Cardiac fibroblast (primary cell): Measurements from ENCODE around the genes KRT9 and CCR10.

- RRBS: no CpG with 5 or more reads among the region's 6 CpGs
Observed at GRCh38 chr17:41522782-41523395, 4.2 kb upstream of the KRT15 start.

- RRBS: no CpG with 5 or more reads among the region's 11 CpGs
Observed at GRCh38 chr17:41571903-41572160, at the start of gene KRT9. Gene KRT9 (minus strand): TSS chr17:41572059.

DNA sequence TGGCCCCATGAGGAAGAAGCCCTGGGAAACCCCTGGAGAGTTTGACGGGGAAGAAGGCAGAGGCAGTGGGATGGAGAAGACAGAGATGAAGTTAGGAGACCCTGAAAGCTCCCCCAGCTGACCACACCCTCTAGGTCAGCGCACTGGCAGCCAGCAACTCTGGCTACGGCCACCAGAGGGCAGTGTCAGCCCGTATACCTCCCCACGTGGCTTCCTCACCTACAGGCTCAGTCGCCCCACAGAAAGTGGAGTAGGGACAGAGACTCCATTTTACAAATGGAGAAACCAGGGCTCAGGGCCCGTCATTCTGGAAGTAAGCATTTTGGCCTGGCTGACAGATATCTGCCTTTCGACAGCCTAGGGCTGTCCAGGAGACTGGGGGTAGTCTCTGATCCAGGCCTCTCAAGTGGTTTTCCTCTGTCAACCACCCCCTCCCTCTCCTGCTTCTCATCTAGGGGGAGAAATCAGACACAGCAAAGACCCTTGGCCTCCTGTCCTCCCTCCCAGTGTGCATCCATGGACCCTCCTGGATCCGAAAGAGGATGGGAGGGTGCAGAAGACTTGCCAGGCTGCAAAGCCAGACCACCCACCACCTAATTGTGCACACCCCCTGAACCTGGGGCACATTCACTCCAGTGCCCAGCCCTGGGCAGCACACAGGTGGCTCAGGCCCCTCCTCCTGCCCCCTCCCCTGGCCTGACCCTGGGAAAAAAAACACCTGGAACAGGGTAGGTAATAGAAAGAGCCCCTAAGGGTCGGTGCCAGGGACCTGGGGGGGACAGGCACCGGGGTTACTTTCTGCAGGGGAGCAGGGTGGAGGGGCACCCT, 3.8 kb upstream of the HAP1 start:
- RRBS: no CpG with 5 or more reads among the region's 11 CpGs

DNA sequence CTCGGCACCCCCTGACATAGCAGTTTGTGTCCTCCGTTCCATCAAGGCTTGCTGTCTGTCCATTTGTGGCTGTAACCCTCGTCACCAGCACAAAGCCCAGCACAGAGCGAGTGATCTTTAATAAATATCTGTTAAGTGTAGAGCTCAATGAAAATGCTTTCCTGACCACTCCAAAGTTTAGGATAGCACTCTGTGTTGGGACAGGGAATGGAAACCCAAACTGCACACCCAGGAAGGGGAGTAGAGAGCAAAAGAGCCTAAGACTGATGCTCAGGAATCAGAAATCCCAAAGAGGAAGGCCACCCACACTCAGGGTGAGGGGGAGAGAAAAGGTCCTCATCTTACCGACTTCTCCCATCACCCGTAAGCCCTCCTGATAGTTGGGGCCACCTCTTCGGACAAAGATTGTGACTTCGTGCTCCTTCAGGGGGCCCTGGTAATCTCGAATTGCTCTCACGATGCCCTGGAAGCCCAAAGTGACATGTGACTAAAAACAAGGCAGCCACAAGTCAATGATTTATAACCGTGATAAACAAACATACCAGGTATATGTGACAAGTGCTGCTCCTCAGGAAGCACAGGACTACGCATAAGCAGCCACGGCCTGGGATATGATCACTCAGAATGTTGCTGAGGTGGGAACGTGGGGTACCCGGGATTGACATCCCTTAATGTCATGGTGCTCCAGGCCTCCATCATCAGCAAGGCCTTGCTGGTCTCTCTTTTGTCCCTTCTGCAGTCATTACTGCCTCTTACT, 17.2 kb downstream of the ACLY start:
- RRBS: no CpG with 5 or more reads among the region's 15 CpGs

DNA sequence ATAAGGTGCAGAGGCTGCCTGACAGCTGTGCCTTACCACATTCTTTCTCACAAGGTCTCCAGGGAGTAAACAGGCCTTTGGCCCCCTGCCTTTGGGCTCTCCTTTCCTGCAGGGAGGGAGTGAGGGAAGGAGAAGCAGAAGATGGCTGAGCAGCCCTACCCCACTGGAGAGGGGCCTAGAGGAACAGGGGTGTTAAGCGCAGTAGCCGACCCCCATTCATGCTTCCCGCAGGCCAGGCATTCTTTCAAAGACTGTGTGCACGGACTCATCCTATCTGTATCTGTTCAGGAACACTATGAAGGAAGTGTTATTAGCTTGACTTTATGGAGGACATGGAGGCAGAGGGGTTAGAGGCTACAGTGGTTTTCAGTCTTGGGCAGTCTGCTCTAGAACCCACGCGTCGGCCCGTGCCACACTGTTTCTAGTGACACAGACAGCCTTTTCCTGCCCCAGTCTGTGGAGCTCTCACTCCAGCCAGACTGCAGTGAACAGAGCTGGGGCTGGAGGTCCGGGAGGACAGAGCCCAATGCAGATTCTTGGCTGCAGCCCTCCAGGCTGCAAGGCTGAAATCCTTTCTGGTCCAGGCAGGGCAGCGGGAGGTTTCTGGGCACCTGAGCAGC, 4.2 kb upstream of the CNP start:
- RRBS: no CpG with 5 or more reads among the region's 10 CpGs

DNA sequence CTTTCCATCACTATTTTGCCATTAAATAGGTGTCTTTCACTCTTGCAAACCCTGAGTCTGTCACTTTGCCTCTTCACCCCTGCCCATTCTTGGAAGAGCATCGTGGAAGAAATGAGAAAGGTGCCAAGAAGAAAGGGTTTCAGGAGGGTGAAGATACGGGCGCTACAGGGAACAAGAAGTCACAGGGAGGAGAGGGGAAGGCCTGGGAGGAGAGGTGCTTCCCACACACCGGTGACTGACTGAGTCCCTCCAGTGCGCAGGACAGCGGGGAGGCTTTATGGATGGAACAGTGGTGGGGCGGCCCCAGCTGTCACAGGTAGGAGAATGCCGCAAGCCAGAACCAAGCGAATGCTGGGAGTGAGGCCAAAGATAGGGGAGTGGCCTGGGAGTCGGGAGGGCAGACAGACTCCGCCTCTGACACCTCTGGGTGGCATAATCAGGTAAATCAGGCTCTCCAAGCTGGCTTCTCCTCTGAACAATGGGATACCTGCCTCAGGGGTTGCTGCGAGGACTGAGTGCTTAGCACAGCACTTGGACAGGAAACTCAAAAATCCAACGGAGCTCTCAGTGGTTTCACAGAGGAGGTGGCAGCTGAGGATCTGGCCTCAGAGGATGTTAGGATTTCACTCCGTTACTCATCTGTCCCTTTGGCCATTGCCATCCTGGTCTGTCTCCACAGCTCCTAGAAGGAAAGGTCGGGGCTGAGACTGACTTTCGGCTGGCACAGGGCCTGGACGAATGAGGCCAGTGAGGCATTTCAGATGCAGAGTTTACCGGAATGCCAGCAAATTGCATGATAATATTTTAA, 788 bp upstream of the CNP start:
- RRBS: no CpG with 5 or more reads among the region's 18 CpGs

DNA sequence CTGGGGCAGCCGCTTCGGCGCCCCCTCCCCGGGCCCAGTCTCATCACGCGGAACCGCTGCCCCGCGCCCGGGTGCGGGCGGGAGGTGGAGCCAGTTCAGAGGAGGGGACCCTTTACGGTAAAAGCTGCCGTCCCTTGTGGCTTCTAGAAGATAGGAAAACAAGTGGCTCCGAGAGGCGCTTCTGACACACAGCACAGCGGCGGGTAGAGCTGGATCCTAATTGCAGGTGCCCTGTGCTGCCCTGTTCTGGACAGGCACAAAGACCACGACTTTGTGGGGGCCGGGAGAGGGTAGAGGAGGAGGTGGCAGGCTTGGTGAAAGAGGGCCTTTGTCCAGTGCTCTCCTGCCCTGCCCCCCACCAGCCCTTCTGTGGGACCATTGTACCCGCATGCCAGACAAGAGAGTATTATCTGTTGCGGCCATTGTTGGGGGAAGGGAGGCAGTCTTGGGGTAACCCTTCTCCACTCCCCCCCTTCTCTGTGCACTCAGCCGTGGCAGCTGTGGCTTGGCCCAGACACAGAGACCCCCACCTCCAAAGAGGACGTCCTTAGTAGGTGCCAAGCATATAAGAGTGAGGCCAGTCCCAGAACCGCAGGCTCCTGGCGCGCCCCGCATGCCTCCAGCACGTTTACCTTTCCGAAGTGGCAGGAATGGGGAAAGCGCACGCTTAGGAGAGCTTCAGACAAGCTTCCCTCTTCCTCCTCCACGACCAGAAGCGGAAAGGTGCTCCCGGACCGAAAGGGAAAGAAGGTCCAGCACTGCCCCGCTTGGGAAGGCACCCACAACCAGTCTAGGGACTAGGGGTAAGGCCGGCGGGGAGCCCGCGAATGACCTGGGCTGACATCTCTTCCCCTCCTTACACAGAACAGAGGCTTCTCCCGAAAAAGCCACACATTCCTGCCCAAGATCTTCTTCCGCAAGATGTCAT, 873 bp downstream of the CNP start:
- RRBS: 22% methylated on average over 14 of the region's 43 CpGs

- RRBS: 3% methylated on average over 15 of the region's 88 CpGs
Observed at GRCh38 chr17:42183524-42184756, 1.3 kb downstream of the HCRT start.

- RRBS: under 1% methylated on average over 22 of the region's 66 CpGs
Observed at GRCh38 chr17:42275311-42276218, 626 bp downstream of the STAT5B start.

DNA sequence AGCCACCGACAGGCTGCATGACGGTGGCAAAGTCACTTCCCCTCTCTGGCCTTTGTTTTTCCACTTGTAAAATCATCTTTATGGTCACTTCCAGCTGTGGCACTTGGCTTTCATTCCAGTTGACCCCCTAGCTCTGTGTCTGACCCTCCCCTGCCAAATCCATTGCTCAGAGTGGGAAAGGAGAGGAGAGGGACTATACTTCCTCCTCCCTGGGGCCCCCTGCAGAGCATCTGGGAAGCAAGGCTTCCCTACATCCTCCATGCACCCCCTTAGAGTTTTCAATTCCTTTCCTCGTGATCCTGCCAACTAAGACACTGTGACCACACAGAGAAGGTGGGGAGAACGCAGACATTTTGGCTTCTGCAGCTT, 1.5 kb upstream of the STAT5A start:
- RRBS: no CpG with 5 or more reads among the region's 4 CpGs

- RRBS: no CpG with 5 or more reads among the region's 8 CpGs
Observed at GRCh38 chr17:42310472-42310636, 22.1 kb downstream of the STAT5A start.

GRCh38 chr17:42407945-42408572, 15.0 kb downstream of the CAVIN1 start:
- RRBS: no CpG with 5 or more reads among the region's 5 CpGs

GRCh38 chr17:42416444-42416947, 6.6 kb downstream of the CAVIN1 start:
- RRBS: no CpG with 5 or more reads among the region's 5 CpGs

- RRBS: 0% methylated on average over 1 of the region's 15 CpGs
Observed at GRCh38 chr17:42421029-42421681, 1.9 kb downstream of the CAVIN1 start.

- RRBS: no CpG with 5 or more reads among the region's 7 CpGs
Observed at GRCh38 chr17:42480340-42481182, 21.9 kb downstream of the ATP6V0A1 start.

- RRBS: 9% methylated on average over 10 of the region's 81 CpGs
Observed at GRCh38 chr17:42679496-42680399, 1.9 kb downstream of the CCR10 start.

DNA sequence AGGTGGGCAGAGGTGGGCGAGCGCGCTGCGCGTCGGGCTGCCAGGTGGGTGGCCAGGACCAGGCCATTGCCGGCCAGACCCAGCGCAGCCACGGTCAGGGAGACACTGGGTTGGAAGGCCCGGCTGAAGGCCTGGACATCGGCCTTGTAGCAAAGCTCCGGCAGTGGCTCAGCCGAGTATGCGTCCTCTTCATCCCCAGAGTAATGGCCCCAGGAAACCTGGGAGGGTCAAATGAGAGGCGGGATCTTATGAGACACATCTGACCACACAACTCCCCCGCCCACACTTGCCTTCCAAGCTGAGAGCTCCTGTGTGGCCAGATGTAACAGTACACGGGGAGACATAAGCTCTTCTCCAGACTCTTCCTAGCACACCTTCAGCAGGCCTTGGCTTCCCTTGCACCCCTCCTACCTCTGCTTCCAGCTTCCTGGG, 1.2 kb downstream of the CCR10 start:
- RRBS: 54% methylated on average over 6 of the region's 17 CpGs

GRCh38 chr17:42681754-42682161, at the start of gene CCR10:
Gene CCR10 (minus strand): TSS chr17:42681843.
- RRBS: no CpG with 5 or more reads among the region's 9 CpGs

GRCh38 chr17:42780779-42781719, 639 bp downstream of the WNK4 start:
- RRBS: 2% methylated on average over 8 of the region's 50 CpGs

DNA sequence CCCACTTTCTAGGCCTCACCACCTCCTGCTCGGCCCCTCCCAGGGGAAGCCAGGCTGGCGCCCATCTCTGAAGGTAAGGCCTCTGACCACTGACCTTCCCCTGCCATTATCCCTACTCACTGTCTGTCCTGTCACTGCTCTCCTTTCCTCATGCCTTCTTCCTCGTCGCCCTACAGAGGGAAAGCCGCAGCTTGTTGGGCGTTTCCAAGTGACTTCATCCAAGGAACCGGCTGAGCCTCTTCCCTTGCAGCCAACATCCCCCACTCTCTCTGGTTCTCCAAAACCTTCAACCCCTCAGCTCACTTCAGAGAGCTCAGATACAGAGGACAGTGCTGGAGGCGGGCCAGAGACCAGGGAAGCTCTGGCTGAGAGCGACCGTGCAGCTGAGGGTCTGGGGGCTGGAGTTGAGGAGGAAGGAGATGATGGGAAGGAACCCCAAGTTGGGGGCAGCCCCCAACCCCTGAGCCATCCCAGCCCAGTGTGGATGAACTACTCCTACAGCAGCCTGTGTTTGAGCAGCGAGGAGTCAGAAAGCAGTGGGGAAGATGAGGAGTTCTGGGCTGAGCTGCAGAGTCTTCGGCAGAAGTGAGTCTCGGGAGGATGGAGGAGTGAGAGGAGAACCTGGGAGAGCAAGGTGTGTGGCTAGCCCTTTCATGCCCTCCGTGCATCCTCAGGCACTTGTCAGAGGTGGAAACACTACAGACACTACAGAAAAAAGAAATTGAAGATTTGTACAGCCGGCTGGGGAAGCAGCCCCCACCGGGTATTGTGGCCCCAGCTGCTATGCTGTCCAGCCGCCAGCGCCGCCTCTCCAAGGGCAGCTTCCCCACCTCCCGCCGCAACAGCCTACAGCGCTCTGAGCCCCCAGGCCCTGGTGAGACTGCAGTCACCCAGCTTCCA, 2.8 kb downstream of the COA3 start:
- RRBS: no CpG with 5 or more reads among the region's 22 CpGs